Camera-type eye (tissue), 1 donor: ENCODE measurements around the gene DDX55.

DNA sequence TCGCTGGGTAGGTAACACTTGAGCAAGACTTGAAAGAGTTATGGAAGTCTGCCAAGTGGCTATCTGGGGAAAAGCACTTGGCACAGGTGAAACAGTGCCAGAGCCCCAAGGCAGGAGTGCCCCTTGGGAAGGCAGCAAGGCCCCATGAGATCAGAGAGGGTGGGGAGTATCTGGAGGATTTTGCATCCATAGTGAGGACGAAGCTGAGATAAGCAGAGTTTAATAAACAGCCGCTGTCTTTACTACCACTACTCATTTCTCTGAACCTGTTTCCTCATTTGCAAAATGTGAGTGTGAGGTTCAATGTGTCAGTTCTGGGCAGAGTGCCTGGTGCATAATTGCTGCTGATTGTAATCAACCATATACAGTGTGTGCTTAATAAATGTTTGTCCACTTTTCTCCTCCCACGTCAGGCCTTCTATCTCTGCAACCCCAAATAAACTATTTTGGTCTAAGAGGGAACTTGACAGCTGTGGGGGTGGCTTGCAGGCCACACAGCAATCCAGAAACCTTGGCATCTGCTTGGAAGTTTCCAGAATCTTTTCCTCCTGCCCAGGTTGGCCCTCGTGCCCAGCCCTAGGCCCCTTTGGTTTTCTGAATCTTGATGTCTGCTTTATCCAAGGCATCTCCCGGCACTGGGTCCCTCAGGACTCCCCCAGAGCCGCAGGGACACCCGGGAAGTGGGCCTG lies 4.6 kb downstream of the ABCB9 start:
- RAMPAGE, long total RNA, result no peak

DNA sequence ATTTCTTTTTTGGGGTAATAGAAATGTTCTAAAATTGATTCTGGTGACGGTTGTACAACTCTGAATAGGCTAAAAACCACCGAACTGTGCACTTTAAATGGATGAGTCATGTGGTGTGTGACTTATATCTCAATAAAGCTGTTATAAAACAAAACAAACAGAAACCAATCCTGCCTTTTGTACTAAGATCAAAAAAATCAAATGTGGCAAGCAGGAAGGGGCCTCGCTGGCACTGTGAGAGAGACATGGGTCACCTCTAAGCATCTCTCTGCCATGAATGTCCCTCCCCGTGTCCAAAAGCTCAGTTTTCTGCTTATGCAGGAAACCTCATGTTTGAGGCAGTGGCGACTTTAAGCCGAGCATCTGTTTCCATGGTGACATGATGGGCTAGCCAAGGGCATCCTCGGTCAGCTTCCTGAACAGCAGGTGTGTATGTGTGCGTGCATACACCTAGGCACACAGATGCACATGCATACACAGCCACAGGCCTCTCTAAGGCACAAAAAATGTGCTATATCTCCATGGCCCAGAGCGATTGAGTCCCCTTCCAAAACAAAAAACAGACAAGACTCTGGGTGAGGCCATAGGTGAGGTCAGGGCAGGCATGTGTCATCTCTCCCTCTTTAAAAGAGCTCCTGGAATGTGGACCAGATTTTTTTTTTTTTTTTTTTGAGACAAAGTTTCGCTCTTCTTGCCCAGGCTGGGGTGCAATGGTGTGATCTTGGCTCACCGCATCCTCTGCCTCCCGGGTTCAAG lies 44.5 kb downstream of the ARL6IP4 start:
- RAMPAGE, long total RNA, result no peak

GRCh38 chr12:123131375-123132486 lies 19.2 kb downstream of the PITPNM2 start:
- RAMPAGE, long total RNA, result no peak

GRCh38 chr12:123241933-123243205 lies 9.1 kb downstream of the MTRFR start:
- RAMPAGE, long total RNA, result no peak

DNA sequence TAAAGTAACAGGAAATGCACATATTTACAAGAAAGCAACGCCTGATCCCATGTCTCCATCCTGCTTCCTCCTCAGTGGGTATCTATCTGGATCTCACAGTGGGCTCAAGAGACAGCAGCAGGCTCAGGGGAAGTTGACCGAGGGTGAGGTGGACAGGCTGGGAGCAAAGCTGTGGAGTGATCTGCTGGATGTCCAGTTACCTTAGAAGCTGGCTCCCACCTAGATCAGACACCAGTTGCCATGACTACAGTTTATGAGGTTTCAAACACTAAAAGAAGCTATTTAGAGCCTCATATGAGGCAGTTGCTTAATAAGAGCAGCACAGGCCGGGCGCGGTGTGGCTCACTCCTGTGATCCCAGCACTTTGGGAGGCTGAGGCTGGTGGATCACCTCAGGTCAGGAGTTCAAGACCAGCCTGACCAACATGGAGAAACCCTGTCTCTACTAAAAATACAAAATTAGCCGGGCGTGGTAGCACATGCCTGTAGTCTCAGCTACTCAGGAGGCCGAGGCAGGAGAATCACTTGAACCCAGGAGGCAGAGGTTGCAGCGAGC lies 10.7 kb downstream of the MTRFR start:
- RAMPAGE, long total RNA, result no peak

DNA sequence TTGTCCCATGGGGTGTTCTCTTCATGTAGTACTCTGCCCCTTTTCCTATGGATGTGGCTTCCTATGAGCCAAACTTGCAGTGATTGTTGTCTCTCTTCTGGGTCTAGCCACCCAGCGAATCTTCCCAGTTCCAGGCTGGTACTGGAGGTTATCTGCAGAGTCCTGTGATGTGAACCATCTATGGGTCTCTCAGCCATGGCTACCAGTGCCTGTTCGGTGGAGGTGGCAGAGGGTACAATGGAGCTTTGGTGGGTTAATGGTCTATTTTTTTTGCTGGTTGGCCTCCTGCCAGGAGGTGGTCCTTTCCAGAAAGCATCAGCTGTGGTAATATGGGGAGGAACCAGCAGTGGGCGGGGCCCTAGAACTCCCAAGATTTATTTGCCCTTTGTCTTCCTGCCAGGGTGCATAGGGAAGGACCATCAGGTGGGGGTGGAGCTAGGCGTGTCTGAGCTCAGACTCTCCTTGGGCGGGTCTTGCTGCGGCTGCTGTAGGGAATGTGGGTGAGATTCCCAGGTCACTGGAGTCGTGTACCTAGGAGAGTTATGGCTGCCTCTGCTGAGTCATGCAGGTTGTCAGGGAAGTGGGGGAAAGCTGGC lies 17.4 kb downstream of the MTRFR start:
- RAMPAGE, long total RNA, result no peak

DNA sequence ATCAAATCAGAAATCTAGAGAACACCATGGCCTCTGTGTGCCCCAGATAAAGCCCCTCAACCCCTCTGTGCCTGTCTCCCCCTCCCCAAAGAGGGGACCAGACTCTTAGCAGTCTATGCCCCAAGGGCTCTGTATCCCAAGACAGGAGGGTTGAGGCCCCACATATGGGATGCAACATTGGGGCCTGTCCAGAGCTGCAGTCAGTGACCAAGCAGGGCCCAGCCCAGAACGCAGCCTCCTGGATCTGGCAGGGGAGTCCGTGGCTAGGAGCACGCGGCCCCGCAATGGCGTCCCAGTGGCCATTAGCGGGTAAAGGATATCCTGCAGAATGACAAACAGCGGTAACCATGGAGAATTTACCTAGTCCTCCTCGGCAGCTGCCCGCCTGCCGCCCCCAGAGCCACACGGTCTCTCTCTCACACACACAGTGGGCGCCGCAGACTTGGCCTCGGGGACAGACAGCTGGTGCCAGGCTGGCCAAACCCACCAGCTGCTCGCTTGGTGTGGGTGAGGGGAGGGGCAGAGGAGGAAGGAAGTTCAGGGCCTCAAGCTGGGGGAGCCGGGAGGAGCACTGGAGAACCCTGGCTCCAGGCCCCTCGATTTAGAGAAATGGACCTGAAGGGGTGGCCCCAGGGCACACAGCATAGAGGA lies 3.7 kb downstream of the CDK2AP1 start:
- RAMPAGE, long total RNA, result no peak

- RAMPAGE, long total RNA, result no peak
These were observed 1.4 kb downstream of the CDK2AP1 start for GRCh38 chr12:123269916-123270991.

DNA sequence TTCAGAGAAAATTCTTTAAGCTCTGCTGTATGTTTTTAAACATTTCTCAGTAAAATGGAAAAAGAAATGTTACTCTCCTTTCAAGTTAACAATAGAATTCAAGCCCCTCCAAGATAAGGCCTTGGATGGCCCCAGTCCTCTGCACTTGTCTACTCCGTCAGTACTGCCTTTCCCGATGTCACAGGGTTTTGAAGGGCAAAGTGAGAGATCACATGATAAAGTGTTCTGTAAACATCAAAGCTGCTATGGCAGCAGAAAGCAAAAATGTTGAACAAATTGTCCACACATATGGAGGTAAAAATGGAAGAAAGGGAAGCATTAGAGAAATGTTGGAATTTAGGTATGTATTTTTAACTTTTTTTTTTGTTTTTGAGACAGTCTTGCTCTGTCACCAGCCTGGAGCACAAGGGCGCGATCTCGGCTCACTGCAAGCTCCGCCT lies 33.5 kb upstream of the CDK2AP1 start:
- RAMPAGE, long total RNA, result no peak

DNA sequence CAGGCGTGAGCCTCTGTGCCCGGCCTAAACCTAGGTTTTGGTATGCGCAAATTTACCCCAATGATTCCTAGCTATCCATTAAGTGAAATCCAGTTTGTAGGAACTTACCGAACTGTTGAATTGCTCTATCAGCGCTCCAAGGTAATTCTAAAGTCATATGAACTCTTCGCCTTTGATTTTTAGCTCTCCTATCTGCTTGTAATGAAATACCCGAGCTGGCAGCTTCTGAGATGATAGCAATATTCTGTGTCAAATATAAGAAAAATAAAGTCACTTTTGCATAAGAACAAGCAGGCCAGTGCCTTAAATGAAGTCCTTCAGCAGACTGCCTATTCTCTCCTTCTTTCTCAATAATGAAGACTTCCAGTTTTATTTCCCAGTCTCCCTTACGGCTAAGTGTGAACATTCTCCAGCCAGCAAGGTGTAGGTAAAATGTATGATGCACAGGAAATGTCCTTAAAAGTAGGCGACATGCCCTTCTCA lies 45.5 kb upstream of the CDK2AP1 start:
- RAMPAGE, long total RNA, result no peak

- RAMPAGE, long total RNA, result no peak
These were observed 789 bp downstream of the SBNO1 start for GRCh38 chr12:123363507-123364608.

DNA sequence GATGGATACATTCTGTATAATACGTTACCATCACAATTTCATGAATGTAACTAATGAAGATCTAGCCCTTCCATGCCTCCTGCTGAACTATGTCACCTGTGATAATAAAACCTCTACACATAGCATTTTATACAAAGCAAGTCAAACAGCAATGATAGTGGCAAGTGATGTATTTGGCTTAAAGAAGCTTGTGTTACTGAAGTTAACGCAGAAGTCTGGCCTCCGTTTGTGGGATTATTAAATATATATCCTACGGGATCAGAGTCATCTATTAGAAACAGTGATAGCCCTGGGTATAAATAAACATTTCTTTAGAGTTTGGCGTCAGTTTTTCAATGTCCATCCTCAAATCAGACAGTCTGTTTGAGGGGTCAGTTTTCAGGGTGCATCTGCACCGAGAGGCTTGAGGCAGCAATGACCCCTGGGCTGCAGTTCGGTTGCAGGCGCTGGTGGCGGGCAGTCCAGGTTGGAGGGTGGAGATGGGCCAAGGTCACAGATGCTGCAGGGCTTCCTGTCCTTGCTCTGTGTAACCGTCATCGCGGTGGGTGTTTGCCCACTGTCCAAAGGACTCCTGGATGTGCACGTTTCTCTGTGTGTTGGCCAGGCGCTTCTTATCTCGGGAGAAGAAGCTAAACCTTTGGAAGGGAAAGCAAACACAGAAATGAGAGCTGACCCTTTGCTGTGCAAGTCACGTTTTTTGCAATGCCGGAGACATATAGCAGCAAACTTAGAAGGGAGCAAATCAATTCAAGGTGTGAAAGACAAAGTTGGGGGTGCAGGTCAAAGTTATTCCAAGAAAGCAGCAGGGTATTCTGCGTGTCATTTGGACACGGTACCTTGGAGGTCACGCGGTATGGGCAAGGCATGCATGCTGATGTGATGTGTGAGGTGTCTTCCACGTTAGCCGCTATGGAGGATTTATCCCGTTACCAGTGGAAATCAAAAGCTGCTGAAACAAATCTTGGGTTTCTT lies 14.4 kb downstream of the SNRNP35 start:
- RAMPAGE, long total RNA, result no peak

DNA sequence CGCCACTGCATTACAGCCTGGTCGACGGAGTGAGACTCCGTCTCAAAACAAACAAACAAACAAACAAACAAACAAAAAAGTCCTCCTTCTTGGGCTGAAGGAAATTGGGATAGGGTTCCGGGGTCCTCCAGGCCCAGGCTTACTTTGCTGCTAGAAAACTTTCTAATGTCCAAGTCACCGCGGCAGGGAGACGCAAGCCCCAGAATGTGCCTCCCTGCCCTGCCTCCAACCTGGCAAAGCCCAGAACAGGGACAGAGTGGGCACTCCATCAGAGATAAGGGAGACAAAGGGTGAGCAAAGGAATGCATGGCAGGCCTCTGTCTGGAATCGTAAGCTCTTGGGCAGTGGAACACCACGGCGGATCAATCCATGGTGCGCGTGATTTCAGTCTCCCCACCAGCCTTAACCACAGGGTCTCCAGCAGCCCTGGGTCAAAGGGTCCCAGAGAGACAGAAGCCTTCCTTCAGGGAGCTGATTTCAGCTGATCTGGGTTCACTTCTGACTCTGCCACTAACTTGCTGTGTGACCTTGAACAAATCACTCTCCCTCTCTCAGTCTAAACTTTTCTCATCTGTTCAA lies 12.9 kb downstream of the RILPL1 start:
- RAMPAGE, long total RNA, result no peak

GRCh38 chr12:123601939-123603061 lies at the start of gene DDX55:
Gene DDX55 (plus strand): TSS chr12:123602099.
- RAMPAGE, long total RNA, result no peak

DNA sequence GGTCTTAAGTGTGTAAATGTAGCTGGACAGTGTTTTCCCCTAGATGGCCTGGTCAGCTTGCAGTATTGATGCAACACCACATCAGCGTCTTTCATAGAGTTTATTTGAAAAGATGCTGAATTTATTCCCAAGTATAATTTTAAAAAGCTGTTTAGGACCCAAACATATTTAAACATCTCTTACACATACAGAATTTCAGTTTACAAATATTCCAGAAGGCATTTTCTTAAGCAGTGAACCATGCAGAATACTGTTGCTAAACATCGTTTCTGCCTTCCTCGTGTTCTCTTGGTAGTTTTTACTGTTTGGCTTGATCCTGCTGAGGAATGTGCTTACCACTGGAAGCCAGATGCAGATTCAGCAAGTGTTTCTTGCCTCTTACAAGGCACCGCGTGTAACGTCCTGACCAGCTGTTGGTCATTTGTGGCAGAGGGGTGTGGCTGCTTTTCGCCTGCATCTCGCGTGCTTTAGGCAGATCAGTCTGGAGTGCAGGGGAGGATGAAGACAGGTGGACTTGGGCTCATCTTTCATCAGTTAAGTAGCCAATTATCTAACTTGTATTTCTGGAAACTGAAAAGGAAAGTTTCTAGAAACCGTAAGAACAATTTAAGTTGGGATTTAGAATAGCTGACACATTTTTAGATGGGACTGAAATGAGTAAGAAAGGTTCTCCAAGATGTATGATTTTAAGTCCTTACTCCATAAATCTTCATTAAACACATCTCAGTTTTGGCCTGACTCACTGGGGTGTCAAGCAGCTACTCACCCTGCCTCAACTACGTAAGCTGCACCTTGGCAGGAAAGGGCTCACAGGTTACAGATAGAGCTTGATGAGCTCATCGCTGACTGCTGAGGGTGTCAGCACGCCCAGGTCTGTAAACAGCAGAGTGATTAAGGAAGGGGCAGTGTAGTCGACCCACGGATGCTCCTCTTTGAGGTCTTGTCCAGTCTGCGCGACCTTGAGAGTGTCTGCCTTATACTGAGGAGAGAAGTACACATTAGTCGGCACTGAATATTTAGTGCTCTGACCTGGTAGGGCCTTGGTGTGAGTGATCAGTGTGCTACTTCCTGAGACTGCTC lies 12.2 kb downstream of the EIF2B1 start:
- RAMPAGE, long total RNA, result no peak

- RAMPAGE, long total RNA, result no peak
These were observed 30.9 kb downstream of the ZNF664 start for GRCh38 chr12:124003998-124004197.

DNA sequence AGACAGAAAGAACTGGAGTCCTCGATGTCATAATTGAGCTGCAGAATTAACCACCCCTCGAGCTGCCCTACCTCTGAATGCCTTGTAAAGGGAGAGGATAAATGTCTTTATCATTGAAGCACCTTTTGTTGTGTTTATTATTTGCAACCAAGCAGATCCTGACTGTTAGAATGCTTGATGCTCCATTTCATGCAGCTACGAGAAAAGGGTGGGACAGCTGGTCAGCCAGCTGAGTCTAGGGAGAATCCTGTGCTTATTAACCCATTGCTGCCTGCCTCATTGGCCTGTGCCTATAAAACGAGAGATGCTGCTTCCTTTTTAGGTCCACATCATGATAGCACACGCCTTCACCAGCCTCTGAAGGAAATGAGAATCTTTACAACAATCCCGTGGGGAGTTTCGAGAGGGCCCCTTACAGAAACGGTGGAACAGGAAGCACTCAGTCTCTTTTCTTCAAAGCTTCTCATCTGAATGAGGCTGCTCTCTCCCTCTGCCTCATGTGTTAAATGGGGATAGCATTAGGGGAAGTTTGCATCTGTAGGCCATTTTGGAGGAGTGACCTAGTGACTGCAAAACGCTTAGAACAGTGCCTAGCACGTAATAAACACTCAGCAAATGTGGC lies 147.4 kb upstream of the RFLNA start:
- RAMPAGE, long total RNA, result no peak

GRCh38 chr12:124324689-124325725 lies 30.1 kb downstream of the RFLNA start:
- RAMPAGE, long total RNA, result no peak

- RAMPAGE, long total RNA, result no peak
These were observed 38.1 kb downstream of the RFLNA start for GRCh38 chr12:124332914-124333463.

DNA sequence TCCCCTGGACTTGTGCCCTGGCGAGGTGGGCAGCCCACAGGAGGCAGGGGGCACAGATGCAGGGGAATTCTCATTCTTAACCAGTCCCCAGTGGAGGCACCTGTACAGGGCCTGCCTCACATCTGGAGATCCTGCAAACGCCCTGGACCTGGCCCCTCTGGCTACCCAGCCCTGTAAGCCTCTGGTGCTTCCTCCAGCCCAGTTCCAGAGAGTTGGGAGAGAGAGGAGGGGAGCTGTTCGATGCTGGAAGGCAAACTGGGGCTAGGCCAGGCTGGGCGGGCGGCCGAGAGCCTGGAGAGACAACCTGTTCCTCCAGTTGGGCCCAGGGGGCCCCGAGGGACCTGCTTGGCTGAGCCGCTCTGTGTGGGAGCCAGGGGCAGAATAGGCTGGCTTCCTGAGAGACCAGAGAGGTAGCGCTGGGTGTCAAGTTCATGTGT lies 64.6 kb downstream of the RFLNA start:
- RAMPAGE, long total RNA, result no peak